Neural crest cell (in vitro differentiated cells): ENCODE data around the gene MATN1.

DNA sequence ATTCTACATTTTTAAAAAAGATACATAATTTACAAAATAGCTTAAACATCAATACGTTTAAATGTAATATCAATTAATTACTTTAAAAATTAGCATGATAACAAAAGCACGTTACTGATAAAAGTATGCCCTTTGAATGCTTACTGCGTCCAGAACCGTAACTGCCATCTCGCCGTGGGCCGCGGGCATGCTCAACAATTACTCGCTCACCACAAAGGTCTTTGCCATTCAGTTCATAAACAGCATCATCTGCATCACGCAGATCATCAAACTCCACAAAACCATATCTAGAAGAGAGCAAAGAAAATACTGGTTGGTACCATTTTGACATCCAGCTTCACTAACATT, 21.5 kb downstream of the SRSF4 start:
- PRO-cap, result no peak

DNA sequence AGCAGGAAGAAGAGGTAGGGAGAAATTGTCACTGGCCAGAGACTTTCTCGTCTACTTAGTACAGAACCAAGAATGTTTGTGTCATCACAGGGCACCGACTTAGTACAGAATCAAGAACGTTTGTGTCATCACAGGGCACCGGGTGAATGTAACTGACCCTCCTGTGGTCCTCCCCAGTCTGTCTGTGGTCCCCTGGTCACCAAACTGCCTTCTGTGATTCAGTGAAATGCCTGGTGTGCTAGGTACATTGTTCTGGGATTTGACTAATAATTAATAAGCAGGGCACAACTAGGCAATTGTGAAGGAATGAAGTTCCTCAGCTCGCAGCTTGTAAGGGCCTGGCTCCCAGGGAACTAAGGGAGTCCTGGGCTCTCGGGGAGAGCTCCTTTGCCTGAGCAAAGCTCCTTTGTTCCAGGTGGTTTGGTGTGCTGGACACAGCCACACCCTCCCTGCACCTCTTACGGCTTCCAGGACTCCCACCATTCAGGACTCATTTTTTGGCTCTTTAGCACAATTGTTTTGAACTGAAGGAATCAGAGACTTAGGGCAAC, 7.2 kb downstream of the MECR start:
- PRO-cap, result no peak

DNA sequence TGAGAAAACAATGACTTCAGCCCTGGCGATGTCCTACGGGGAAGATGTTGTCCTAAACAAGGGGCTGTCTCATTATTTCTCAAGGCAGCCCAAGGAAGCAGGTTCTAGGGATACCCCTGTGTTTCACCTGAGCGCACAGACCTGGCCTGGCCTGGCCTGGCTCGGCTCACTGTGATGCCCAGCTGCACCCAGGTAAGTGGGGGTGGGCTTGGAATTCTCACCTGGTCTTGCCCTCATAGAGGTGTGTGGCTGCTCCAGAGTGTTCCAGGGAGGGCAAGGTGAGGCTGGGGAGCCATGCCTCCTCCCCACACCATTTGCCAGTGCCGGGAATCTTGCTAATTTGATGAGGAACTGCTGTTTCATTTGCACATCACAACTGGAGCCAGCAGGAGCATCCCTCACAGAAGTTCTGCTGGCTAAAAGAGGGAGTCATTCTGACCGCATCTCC, 601.0 kb downstream of the PTPRU start:
- PRO-cap, result no peak

DNA sequence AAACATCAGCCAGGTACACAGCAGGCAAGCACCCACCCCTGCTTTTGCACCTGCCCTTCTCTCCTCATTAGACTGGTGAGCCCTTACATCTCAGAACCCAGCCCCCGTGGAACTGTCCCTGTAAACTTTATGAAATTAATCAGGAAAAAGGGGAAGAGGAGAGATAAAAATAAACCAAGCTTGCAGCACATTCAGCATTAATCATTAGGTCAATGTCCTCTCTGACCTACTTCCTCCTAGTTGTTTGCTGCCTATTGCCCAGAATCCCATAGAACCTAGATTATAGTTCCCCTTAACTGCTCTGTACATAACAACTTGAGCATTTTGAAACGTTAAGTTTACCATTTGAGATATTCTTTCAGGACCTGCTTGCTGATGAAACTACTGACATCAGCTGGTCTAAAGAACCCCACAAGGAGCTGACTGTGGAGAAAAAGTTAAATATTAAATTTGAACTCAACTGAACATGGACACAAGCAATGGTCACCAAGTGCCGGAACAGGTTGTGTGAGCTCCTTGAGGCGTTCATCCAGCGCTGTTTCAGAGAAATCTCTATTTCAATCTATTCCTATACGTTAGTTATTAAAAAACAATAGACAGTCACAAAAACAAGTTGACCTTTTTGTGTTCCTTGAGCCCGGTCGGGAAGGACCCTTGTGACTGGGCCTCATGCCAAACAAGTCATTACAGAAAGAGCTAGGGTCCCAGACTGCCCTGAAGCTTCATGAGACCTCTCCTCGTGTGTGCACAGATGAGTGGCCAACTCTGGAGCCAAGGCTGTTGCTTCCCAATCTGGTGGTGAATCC, 738.2 kb downstream of the MATN1 start:
- PRO-cap, result no peak

- PRO-cap, result no peak
Observed at GRCh38 chr1:30723393-30723741, at the start of gene MATN1. MATN1 (minus strand) TSS chr1:30723585.

DNA sequence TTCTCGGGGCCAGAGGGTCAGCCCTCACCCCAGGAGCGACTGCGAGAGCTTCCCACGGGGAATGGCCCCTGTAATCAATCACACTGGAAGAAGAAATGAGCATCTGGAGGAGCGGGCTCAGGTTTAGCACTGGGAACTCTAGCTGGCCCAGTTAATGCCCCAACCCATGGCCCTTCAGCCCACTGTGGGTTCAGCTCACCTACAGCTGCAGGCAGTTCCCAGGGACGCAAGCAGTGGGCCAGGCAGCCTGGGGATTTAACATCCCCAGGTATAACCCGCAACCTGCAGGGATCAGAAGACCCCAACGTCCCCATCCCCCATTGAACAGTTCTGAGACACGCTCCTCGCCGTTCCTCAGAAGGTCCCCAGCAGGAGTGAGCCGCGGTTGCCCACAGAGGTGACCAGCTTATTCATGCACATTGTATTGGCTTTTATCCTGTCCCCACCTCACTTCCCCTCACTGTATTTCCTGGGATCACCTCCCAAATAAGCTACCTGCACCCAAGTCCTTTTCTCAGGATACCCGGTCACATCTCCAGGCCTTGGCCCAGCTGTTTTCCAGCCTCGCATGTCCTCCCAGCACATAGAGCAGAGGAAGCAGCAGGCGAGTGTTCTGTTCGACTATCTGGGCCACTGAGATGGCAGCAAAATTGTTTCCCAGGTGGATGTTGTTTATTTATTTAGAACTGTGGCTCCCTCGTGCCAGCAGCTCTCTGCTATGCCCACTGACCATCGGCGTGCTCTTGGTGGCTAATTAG, 5.0 kb upstream of the MATN1 start:
- PRO-cap, result no peak

DNA sequence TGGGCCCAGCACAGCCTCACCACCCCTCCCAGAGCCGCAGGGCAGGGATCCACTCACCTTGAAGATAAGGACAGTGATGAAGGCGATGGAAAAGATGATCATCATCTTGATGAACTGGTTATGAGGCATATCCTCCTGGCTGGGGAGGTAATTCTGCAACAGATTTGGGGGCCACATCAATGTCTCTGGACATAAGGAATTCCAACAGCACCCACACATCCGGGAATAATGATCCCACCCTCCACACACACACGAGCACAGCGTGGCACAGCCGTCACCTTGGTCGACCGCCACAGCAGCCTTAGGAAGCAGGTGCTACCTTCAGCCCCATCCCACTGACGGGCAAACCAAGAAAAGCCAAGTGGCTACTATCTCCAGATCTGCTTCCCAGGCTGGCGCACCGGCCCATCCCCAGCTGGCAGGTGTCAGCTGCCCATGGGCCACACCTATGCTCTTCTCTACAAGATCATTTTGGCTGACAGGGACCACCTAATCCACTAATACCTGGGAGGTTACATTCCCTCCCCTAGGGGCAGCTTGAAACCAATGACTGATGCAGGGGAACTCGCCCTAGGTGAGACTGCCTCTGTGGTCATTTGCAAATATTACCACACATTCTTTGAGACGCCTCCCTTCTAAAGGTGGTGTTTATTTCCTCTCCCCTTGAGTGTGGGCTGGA, 14.3 kb upstream of the MATN1 start:
- PRO-cap, result no peak

- PRO-cap, result no peak
Observed at GRCh38 chr1:30740730-30741408, 16.7 kb downstream of the LAPTM5 start.

GRCh38 chr1:30742922-30744050, 14.3 kb downstream of the LAPTM5 start:
- PRO-cap, result no peak

DNA sequence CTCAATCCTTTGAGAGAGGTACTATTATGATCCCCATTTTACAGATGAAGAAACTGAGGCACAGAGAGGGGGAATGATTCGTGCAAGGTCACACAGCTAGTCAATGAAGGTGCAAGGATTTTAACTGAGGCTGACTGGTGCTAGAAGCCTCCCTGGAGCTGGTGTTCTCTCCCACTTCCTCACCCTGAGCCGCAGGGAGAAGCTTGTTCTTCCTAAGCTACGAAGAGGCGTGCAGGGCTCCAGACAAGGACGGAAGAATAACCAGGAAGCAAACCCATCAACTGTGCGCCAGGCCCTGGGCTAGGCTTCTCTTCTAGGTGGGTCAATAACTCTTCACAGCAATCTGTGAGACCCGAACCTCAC, 695 bp upstream of the LAPTM5 start:
- PRO-cap, result no peak

GRCh38 chr1:30778174-30779218, 20.9 kb upstream of the LAPTM5 start:
- PRO-cap, result no peak

GRCh38 chr1:30786250-30787094, 28.9 kb upstream of the LAPTM5 start:
- PRO-cap, result bidirectional peak, plus-strand start at chr1:30786530, minus-strand start at chr1:30786545; bidirectional peak, plus-strand start at chr1:30786786, minus-strand start at chr1:30786658

DNA sequence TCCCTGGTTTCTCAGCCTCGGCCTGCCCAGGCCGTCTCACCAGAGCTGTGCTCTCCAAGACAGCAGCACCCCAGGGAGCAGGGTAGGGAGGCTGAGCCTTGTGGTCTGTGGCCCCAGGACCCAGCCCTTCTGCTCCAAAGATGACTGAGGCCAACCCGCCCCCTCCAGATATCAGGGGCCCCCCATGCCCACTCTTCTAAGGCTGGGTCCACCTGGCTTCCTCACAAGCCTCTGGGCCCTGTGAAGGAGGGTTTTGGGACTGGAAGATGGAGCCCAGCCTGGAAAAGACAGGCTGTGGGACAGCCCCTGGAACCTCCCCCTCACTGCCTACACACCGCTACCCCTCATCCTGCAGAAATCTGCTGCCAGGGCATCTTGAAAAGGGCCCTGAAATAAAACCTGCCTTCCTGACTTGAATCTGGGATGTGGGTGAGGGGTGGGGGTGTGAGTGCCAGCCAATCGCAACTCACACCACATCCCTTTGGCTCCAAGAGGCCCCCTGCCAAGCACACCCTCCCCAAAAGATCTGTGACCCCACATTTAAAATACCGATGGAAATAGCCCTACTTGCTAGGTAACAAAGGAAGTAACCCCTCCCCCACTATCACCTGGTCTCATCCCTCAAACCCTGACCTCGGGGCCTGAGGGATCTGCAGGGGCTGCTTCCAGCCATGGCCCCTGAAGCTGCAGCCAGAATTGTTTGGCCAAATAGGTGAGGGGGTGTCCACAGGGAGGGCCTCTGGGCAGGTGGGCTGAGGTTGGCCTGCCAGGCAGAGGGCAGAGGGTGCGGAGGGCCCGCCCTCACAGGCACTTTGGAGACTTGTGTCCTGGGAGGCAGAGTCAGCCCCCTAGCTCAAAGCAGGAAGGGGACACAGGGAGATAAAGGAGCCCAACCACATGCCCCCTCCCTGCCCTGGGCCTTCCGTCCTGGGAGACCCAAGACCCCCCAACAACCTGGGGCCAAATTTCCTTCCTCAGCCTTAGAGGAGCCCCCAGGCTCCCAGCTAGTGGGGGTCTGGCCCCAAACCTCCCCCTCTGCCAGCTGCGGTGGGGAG, 37.4 kb downstream of the SDC3 start:
- PRO-cap, result no peak

DNA sequence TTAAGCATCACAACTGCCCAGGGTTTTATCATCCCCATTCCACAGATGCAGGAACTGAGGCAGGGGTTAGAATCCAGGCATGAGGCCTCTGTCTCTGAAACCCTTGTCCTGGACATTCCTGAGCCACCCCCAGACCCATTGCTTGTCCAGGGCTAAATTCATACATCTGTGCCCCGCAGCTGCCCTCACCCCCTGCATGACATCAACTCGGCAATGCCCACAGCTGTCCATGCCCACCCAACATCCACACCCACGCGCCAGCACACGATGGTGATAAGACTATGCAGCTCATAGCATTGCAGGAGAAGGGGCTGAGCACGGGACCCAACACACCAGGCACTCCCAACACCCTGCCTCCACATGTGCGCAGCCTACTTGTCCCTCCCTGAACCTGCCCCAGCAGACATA, 26.8 kb downstream of the SDC3 start:
- PRO-cap, result no peak

GRCh38 chr1:30895229-30896125, 13.1 kb downstream of the SDC3 start:
- PRO-cap, result no peak

DNA sequence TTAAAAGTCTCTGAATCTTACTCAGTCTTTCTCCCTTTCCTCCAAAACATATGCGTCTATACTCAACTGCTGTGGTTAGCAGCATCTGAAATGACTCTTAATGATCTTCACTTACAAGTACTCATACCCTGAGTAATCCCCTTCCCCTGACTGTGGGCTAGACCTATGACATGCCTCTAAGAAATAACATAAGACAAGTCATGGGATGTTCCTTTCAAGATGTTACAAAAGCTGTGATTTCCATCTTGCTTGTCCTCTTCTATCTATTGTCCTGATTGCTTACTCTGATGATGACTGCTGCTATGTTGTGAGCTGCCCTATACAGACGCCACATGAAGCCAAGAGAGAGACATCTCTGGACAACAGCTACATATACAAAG, 55.3 kb downstream of the PUM1 start:
- PRO-cap, result no peak

DNA sequence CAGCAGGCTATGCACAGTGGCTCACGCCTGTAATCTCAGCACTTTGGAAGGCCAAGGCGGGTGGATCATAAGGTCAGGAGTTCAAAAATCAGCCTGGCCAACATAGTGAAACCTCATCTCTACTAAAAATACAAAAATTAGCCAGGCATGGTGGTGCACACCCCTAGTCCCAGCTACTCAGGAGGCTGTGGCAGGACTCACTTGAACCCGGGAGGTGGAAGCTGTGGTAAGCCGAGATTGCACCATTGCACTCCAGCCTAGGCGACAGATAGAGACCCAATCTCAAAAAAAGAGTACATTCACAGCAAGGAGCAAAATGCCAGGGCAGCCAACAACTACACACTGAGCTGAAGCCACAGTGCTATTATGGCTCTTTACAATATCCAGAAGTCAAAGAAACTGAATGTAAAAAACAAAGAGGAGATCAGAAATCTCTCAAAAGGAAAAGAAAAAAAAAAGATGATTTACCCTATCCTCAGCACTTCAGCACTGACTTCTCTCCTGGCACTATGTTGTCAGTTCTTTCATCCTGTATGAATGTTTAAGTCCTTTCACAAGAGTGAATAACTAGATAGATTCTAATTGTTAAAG, 18.5 kb downstream of the PUM1 start:
- PRO-cap, result no peak

GRCh38 chr1:31063529-31064003, 2.0 kb downstream of the PUM1 start:
- PRO-cap, result no peak

- PRO-cap, result no peak
Observed at GRCh38 chr1:31100938-31101504, 35.5 kb upstream of the PUM1 start.

DNA sequence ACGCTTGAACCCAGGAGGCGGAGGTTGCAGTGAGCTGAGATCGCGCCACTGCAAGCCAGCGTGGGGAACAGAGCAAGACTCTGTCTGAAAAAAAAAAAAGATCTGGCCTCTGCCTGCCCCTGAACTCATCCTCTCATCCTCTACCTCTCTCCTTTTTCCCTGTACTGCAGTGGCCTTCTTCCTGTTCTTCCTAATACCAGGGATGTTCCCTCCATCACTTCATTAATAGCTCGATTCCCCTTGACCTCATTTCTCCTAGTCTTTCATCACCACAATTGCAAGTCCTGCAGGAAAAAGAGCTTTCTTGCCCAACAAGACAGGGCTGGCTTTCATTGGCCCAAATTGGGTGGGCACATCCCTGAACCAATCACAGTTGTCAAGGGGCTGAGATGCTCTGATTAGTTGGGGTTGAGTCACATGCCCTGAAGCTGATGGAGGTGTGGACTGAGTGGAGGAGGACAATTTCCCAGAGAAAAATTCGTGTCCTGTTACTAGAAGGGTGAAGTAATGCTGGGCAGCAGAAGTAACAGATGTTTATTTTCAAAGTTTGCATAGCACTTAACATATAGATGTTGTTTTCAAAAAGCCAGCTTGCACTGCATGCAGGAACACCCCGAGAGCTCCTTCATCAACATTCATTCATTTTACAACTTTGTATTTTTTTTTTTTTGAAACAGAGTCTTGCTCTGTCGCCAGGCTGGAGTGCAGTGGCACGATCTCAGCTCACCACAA, 86.9 kb upstream of the PUM1 start:
- PRO-cap, result no peak